Metastatic Breast Carcinoma in the Brain (tissue), 10 donors: ENCODE measurements around the gene CALCB.

GRCh38 chr11:14380773-14381811, 22.1 kb upstream of the RRAS2 start:
- PRO-cap, 10 experiments, result peak in 2 of 10 experiments; most common plus-strand start chr11:14381061 (in 1); most common minus-strand start chr11:14381435 (in 1)

DNA sequence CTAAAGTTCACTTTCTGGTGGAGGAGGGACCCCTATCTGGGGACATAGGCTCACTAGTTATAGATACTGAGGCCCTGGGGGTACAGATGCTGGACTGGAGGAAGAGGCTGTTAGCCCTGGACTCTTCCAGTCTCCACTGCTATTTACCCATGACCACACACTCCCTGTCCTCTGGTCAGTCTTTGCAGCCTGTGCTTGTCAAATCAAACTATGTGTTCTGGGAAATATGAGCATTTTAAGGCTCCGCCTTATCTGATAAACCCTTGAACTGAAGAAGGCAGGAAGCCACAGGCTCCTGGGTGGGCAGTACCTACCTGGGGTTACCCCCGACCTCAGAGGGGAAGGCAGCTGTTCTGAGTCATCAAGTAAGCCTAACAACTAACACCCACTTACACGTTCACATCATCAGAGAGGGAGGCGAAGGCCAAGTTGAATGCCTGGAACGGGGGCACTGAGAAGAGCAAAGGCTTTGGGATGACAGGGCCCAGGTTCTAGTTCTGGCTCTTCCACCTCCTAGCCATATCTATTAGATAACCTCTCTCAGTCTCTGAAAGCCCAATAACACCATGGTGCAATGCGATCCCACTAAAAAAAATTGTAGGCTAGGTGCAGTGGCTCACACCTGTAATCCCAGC, 56.2 kb upstream of the RRAS2 start:
- PRO-cap, 10 experiments, result no peak in any of the 10 experiments

DNA sequence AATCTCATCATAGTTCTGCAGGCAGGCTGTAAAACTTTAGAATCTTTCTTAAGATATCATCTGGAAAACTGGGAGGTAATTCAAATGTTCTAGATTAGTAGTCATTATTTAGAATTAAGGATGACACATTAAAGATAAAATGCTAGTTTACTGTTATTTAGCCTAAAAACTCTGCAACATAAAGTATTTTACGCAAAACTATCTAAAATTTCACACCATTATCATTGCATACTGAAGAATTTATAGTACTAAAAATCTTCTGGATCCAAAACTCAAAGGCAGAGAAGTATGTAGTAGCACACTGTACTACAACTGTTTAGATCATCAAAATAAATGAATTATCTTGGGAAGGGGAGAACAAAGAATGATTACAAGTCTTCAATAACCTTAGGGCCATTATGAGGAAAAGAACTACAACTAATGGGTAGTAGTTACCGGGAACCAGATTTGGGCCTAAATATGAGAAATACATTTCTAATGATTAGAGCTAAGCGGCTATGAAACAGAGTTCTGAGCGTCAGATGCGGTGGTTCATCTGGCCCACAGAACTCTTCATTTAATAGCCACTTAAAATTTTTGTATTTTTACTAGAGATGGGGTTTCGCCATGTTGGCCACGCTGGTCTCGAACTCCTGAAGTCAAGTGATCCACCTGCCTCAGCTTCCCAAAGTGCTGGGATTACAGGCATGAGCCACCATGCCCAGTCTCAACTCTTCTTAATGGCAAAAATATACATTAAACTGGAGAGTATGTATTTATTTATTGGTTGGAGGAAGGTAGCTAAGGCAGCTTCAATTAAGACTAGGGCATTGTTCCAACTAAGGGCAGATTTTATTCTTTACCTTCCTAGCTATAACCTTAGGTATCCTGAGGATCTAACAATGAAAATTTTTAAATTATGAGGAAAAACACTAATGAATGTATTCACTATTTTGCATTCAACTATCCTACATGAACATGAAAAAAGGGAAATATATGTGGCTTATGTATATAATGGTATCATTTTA, 4.3 kb downstream of the COPB1 start:
- PRO-cap, 10 experiments, result no peak in any of the 10 experiments

GRCh38 chr11:14510579-14511215, 9.5 kb downstream of the PSMA1 start:
- PRO-cap, 10 experiments, result no peak in any of the 10 experiments

GRCh38 chr11:14519402-14520005, 682 bp downstream of the PSMA1 start:
- PRO-cap, 10 experiments, result no peak in any of the 10 experiments

DNA sequence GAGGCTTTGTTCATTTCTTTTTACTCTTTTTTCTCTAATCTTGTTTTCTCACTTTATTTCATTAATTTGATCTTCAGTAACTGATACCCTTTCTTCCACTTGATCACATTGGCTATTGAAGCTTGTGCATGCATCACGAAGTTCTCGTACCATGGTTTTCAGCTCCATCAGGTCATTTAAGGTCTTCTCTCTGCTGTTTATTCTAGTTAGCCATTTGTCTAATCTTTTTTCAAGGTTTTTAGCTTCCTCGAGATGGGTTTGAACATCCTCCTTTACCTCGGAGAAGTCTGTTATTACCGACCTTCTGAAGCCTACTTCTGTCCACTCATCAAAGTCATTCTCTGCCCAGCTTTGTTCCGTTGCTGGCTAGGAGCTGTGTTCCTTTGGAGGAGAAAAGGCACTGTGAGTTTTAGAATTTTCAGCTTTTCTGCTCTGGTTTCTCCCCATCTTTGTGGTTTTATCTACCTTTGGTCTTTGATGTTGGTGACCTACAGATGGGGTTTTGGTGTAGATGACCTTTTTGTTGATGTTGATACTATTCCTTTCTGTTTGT, 44.1 kb upstream of the PDE3B start:
- PRO-cap, 10 experiments, result no peak in any of the 10 experiments

DNA sequence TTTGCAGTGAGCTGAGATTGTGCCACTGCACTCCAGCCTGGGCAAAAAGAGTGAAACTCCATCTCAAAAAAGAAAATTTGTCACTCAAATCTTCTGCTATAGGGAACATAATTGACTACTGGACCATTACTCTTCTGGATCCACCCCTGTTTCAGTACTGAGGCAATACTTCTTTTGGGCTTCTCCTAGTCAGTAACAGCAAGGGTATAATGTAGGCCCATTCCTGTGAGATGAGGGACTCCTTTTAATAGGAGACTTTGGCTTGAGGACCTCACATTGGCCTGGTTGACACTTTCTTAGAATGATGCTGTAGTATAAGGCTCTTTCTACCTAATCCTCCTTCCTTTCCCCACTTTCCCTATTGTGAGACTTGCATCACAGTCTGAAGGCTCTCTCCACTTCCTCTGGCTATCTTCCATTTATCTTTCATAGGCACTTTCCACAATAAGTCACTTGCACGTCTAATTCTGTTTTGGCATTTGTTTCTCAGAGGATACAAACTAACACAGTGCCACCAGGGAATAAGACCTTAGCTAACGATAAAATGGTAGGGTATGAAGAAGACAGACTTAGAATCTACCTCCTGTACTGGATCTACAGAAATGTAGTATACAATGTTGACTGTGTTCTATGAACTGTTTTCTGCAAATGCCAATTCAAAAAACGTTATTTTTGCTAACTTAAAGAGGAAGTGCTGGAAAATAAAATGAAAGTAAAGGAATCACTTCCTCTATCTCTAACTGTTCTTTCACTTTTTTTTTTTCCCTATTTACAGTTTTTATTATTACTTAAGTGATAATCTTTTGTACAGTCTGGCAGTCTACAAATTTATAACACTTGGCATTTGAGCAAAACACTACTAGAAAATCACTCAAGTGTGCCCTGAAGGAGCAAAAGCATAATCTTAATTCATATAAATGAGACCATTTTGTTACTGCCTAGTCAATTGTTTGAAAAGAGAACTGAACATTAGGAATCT, 17.9 kb upstream of the PDE3B start:
- PRO-cap, 10 experiments, result no peak in any of the 10 experiments

- PRO-cap, 10 experiments, result no peak in any of the 10 experiments
Observed at GRCh38 chr11:14633425-14634034, 10.1 kb upstream of the PDE3B start.

DNA sequence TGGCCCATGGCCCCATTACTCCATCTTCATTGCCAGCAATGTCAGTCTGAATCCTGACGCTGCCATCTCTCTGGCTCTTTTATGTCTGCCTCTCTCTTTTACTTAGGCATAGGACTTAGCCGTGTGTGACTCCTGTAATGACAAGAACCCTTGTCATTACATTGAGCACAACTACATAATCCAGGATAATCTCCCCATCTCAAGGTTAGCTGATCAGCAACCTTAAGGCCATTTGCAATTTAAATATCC, 78.7 kb downstream of the CYP2R1 start:
- PRO-cap, 10 experiments, result no peak in any of the 10 experiments

DNA sequence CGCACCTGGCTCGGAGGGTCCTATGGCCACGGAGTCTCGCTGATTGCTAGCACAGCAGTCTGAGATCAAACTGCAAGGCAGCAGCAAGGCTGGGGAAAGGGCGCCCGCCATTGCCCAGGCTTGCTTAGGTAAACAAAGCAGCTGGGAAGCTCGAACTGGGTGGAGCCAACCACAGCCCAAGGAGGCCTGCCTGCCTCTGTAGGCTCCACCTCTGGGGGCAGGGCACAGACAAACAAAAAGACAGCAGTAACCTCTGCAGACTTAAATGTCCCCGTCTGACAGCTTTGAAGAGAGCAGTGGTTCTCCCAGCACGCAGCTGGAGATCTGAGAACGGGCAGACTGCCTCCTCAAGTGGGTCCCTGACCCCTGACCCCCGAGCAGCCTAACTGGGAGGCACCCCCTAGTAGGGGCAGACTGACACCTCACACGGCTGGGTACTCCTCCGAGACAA, 47.3 kb downstream of the CYP2R1 start:
- PRO-cap, 10 experiments, result peak in 3 of 10 experiments; most common minus-strand start position 112 of the sequence (in 3)

DNA sequence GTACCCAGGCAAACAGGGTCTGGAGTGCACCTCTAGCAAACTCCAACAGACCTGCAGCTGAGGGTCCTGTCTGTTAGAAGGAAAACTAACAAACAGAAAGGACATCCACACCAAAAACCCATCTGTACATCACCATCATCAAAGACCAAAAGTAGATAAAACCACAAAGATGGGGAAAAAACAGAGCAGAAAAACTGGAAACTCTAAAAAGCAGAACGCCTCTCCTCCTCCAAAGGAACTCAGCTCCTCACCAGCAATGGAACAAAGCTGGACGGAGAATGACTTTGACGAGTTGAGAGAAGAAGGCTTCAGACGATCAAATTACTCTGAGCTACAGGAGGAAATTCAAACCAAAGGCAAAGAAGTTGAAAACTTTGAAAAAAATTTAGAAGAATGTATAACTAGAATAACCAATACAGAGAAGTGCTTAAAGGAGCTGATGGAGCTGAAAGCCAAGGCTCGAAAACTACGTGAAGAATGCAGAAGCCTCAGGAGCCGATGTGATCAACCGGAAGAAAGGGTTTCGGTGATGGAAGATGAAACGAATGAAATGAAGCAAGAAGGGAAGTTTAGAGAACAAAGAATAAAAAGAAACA, 46.7 kb downstream of the CYP2R1 start:
- PRO-cap, 10 experiments, result no peak in any of the 10 experiments

DNA sequence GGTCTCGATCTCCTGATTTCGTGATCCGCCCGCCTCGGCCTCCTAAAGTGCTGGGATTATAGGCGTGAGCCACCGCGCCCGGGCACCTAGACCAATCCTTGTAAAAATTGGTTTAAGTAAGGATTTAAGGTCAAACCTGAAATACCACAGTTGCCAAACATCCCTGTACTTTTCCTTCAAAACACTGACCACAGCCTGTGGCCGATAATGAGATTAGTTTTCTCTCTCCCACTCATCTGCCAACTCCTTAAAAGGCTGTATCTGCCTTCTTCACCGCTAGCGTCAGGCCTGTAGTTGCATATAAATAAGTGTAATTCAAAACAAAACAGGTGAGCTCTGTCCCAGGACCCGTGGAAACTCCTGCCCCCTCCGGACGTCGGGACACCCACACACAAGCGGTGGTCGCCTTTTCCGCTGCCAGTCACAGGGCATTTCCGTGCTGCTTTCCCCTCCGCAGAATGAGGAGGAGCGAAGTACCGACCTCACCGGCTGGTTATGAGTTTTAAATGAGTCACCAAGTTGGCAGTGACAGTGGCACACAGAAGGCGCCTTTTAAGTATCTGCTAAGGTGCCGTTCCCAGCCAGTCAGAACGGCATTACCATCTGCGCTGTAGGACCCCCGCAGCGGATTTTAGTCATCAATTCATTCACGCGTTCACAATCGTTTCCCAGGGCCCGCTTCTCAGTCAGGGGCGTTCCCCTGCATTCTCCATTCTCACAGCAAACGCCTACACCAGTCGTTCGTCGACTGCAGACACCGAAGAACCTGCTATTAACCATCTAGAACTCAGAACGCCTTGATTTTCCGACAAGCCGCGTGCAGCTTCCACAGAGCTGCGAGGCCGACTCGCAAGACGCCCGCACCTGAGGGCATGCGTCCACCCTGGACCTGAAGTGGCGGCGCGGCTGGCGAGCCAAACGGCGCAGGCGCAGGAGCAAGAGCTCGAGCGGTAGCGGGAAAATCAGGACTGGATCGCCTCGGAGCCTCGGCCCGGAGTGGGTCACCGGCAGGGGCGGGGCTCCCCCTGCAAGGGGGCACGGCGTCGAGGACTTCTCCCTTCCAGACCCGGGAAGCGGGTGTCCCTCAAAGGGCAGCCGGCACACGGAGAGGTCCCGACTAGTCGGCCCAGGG, 901 bp downstream of the CYP2R1 start:
- PRO-cap, 10 experiments, result peak in 10 of 10 experiments; most common plus-strand start position 1,063 of the sequence (in 8); most common minus-strand start position 908 of the sequence (in 7)

GRCh38 chr11:15073118-15073693, at the start of gene CALCB:
TSS of gene CALCB (plus strand) at chr11:15073593.
- PRO-cap, 10 experiments, result peak in 1 of 10 experiments; most common plus-strand start chr11:15073593 (in 1); most common minus-strand start chr11:15073441 (in 1)

DNA sequence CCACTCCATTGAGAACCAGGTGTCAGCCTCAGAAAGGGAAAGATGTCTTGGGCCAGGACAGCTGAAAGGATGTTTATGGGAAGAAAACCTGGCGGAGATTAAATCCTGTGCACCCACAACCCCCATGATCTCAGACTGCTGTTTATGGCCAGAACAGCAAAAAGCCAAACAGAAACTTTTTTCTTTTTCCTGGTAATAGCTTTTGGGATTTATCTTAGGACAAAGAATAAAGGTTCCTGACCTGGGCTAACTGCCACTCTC, 612.4 kb downstream of the INSC start:
- PRO-cap, 10 experiments, result no peak in any of the 10 experiments

GRCh38 chr11:16012339-16012963, 343.9 kb downstream of the SOX6 start:
- PRO-cap, 10 experiments, result no peak in any of the 10 experiments

GRCh38 chr11:16857063-16857781, 118.8 kb downstream of the C11orf58 start:
- PRO-cap, 10 experiments, result no peak in any of the 10 experiments

- PRO-cap, 10 experiments, result peak in 2 of 10 experiments; most common plus-strand start chr11:16924949 (in 1); most common minus-strand start chr11:16924693 (in 1)
Observed at GRCh38 chr11:16924502-16925109, 89.6 kb downstream of the PLEKHA7 start.

DNA sequence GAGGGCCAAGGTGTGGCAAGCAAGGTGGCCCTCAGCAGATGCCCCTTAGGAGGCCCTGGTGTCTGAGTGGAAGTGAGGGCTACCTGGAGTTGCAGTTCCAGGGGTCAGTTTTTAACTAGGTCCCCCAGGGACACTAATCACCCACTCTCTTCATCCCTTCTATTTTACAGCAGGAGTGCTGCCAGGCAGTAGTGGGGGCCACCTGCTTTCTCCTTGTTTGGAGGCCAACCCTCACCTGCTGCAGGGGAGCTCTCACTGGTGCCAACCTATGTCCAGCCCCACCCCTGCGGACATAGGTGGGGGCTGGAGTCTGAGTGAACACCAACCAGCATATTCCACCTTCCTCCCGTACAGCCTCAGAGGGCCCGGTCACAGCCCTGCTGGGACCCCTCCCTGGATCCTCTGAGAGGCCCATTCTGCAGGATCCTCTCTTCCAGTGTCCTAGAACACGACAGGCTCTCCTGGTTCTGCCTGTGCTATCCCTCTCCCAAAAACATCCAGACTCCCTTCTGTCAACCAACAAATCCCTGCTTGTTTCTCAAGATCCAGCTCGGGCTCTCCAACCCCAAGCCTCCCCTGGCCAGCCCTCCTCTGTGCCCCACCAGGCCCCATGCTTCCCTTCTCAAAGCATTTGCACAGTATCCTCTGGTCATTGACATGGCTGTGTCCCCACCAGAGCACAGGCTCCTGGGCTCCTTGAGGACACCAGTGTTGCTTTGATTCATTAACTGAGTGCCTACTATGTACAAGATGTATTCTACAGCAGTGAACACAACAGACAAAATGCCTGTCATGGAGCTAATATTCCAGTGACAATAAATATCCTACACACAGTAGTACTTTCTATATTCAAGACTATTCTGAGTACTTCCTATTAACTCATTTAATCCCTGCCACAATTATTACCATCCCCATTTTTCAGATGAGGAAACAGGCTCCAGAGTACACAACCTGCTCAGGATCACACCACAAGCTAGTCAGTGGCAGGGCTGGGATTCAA, 19.7 kb downstream of the PLEKHA7 start:
- PRO-cap, 10 experiments, result no peak in any of the 10 experiments

DNA sequence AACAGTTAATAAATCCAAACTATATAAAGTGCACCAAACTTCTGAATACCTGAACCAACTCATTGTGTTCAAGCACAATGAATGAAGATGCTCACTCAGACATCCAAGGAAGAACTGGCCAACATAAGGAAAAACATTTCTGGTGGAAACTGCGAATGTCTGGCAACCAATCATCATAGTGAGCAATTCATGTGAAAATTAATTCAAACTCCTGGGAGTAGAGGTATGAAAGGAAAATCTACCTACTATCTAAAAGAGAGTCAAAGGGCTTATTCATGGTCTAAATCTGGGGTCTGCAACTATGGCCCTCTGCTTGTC, 2.9 kb downstream of the RPS13 start:
- PRO-cap, 10 experiments, result peak in 1 of 10 experiments; most common minus-strand start position 183 of the sequence (in 1)

GRCh38 chr11:17209013-17209603, 1.3 kb upstream of the PIK3C2A start:
- PRO-cap, 10 experiments, result peak in 7 of 10 experiments; most common plus-strand start chr11:17209494 (in 7); most common minus-strand start chr11:17209239 (in 2)